Sigmoid colon (tissue), 4 donors: ENCODE measurements around a stretch of chr4.

GRCh38 chr4:107824188-107824377 lies 649 bp upstream of the SGMS2 start:
- PRO-cap = no peak
- RAMPAGE, long total RNA, 4 experiments = no peak in any of the 4 experiments

GRCh38 chr4:107862396-107863267 lies 37.9 kb downstream of the SGMS2 start:
- PRO-cap = no peak
- RAMPAGE, long total RNA, 4 experiments = no peak in any of the 4 experiments

DNA sequence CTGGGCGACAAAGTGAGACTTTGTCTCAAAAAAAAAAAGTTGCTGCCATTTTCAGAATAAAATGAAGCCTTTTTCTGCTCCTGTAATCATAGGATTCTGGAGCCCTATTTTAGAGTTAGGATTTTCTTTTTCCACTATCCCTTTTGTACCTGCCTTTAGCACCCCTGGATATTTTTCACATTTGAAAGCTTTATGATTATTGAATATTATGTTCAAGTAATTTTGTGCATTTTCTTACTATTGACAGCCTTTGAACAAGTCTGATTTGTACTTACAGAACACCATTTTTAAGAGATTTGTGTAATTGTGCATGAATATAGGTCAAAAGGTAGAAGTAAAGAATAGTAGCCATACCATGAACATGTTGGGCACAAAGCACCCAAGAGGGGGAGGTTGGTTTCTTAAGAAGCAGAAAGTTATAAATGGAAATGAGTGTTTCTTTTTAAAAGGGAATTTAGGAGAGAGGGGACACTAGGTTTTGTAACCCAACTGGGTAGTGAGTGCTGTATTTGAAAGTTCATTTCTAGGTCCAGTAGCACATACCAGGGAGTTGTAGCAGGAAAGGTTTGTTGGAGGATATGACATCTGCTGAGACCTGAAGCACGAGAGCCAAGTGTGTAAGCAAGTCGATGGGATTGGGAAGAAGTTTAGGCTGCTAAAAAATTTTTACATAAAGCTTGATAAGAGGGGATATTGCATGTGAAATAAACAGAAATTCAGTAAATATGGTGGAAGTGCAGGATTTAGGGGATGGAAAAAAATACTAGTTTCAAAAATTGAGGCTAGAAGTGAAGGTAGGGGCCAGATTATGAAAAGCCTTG lies 44.2 kb downstream of the SGMS2 start:
- PRO-cap = no peak
- RAMPAGE, long total RNA, 4 experiments = start-site peak on the plus strand in 1 of 4 experiments, centred at position 362 of the sequence, 5 reads per replicate

DNA sequence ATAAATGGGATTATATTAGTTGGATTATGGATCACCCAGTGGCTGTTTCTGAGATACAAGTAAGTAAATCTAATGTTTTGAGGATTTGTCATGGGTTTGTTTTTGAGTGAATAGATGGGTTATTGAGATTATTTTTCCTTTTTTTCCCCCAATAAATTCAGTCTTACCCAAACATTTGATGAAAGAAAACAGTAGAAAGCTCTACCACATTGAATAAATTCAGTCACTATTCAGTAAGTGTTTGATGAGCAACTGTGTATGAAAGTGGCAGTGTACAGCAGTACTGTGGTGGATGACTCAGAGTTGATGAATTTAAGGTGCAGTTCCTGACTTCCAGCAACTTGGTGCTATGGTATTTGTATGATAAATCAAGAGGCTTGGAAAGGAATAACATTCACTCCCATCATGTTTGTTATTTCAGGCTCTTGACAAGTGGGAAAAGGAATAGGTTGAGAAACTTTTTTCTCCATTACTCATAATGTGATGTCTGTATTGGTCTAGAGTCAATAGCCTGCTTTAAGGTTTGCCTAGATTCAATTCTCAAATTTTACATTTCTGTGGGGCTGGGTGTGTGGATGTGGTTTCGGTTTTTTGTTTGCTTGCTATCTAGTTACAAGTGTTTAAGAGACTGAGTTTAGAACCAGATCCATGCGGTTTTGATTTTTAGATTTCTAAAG lies 35.3 kb upstream of the CYP2U1 start:
- PRO-cap = no peak
- RAMPAGE, long total RNA, 4 experiments = no peak in any of the 4 experiments

- PRO-cap = no peak
- RAMPAGE, long total RNA, 4 experiments = no peak in any of the 4 experiments
Measured at GRCh38 chr4:108014282-108014634, 24.6 kb downstream of the HADH start.

- PRO-cap = no peak
- RAMPAGE, long total RNA, 4 experiments = no peak in any of the 4 experiments
Measured at GRCh38 chr4:108072021-108072886, 82.6 kb downstream of the HADH start.

DNA sequence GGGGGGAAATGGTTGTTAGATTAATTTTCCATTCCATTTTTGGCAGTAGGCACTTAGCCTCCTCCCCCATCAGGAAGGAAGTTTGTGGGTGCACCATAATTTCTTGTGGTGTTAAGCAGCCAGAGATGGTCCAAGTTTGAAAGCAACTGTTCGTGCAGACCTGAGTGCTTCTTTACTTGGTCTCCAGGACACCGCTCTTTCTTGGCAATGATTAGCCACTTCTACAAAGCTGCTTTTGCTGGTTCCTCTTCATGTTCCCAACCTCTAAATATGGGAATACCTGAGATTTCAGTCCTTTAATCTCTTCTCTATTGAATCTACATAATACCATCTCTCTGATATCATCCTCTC lies 92.6 kb upstream of the RPL34 start:
- PRO-cap = no peak
- RAMPAGE, long total RNA, 4 experiments = no peak in any of the 4 experiments

DNA sequence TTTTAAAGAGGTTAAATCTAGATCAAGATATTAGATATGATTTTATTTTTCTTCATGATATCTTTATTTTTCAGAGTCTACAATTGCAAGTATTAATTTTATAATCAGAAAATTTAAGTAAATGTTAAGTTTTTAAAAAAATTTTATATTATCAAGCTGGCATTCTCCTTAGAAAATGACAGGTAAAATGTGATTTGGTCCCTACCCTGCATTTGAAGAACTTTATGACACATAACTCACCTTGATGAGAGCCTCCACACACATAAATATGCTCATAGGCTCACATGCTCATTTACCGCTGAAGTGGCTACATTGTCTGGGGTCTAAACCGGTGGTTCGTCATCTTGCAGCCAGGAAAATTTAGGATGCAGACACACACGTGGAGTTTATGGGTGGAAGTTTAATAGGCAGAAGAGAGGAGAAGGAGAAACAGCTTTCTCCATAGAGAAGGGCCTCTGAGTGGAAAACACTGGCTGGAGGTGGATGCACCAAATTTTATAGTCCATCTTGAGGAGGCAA lies 61.5 kb downstream of the SEC24B start:
- PRO-cap = no peak
- RAMPAGE, long total RNA, 4 experiments = no peak in any of the 4 experiments

DNA sequence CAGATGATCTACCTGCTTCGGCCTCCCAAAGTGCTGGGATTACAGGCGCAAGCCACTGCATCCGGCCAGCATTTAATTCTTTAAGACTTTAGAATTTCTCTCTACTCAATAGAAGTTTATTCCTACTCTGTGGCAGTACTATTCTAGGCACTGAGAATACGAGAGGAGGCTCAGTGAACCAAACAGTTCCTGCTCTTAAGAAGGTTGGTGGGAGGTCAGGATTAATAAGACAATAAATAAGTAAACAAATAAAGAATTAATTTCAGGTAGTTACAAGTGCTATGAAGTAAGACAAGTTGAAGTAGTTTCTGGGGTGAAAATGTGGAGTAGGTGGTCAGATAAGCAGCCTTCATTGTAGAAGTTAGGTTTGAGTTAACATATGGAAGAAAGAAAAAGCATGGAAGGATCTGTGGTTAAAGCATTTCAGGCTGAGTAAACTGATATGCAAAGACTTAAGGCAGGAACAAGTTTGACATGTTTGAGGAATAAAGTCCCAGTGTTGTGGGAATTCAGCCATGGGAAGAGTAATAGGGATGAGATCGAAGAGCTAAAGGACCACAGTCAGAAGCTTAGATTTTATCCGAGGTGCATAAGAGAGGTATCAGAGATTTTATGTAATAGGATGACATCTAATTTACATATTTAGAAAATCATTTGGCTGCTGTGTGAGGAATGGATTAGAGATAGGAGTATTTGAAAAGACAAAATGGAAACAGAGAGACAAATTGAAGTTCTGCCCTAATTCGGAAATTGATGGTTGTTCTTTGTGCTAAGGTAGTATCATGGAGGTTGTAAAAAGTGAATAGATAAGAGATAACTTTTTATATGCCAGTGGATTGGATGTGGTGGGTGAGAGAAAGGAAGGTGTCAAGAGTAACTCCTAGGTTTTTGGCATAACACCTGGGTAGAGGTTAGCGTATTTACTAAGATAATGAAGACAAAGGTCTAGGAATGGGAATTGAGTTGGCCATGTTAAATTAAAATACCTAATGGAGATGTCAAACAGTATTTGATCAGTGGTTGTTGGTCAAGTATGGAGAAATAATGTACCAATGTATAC lies 58.0 kb upstream of the MCUB start:
- PRO-cap = no peak
- RAMPAGE, long total RNA, 4 experiments = start-site peak on the plus strand in 1 of 4 experiments, centred at position 386 of the sequence, 23 reads per replicate

GRCh38 chr4:109721880-109722705 lies 7.8 kb downstream of the PLA2G12A start:
- PRO-cap = no peak
- RAMPAGE, long total RNA, 4 experiments = no peak in any of the 4 experiments

DNA sequence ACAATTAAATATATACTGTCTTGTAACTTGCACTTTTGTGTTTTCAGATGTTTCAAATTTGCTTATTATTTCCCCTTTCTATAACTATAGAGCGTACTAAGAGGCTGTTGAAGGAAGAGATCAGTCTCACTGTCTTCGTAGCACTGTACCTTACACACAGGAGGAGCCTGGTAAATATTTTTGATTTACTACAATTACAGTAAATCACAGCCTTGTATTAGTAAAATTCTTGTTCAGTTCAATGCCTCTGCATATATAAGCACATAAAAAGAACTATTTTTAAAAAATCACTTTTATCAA lies 395 bp downstream of the CFI start:
- PRO-cap = no peak
- RAMPAGE, long total RNA, 4 experiments = no peak in any of the 4 experiments

DNA sequence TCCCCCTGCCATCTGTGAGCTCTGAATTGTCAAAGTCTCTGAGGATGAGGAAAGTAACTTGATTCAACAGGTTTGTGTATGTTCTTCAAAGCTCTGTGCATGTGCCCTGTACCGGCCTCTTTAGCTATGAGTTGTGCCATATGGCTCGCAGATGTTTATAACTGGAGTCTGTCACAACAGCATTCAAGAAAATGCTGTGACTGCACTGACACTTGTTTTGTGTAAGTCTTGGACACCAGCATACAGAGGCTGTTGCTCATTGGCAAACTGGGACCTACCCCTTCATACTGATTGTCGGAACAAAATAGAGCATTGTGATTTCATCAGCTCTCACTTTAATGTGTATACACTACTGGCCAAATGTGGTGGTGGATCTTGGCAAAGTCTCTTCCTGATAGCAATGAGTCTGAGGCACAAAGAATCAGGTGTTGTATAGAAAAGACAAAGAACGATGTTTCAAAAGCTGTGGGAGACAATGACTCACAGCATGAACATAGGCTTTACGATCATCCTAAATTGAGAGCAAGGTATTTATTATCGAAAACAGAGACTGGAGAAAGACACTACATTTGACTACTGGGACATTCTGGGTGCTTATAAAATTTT lies 134.0 kb downstream of the EGF start:
- PRO-cap = no peak
- RAMPAGE, long total RNA, 4 experiments = no peak in any of the 4 experiments

DNA sequence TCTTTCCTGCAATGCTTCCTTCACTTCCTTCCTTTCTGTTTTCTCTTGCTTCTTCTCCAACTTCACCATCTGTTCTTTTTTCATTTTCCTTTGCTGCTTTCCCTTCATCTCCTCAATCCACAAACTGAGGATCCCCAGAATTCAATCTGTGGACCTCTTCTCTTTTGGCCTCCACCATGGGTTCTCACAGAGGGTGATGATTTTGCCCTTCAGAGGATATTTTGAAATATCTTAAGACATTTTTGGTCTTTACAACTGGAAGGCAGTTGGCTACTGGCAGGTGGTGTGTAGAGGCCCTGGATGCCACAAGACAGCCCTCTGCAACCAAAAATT lies 81.6 kb downstream of the ELOVL6 start:
- PRO-cap = no peak
- RAMPAGE, long total RNA, 4 experiments = no peak in any of the 4 experiments

- PRO-cap = no peak
- RAMPAGE, long total RNA, 4 experiments = no peak in any of the 4 experiments
Measured at GRCh38 chr4:110479879-110480541, 4.1 kb downstream of the ENPEP start.

GRCh38 chr4:110533761-110534565 lies 58.0 kb downstream of the ENPEP start:
- PRO-cap = no peak
- RAMPAGE, long total RNA, 4 experiments = no peak in any of the 4 experiments

- PRO-cap = no peak
- RAMPAGE, long total RNA, 4 experiments = no peak in any of the 4 experiments
Measured at GRCh38 chr4:110619177-110620120, 3.4 kb downstream of the PITX2 start.

DNA sequence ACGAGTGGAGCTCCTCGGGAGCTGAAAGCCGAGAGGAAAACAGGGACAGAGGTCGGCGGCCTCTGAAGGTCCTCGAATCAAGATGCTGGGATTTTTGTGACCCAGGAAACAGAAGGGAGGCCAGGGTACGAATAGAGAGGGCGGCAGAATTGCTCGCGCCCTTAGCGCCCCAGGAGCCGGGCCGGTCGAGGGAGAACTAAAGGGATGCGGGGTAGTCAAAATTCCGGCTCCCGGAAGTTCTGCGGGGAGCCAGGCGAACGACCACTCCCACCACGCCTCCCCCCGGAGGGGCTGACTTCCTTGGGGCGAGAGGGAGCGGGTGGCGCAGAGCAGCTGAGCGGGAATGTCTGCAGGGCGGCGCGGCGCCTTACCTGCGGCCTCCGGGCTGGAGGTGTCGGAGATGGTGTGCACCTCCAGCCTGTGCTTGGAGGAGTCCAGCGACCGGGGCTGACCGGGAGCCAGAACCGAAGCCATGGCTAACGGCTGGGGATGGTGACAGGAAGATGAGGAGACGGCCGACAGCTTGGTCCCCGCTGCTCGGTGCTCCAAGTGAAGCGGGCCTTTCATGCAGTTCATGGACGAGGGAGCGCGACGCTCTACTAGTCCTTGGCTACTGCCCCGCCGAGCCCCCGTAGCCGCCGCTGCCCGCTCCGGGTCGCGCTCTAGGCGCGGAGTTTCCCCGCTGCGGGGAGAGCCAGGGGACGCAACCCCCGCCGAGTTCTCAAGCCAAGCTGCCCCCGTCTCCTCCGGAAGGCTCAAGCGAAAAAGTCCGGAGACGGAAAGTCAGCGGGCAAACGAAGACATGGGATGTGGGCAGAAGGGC lies 781 bp downstream of the PITX2 start:
- PRO-cap = no peak
- RAMPAGE, long total RNA, 4 experiments = no peak in any of the 4 experiments

DNA sequence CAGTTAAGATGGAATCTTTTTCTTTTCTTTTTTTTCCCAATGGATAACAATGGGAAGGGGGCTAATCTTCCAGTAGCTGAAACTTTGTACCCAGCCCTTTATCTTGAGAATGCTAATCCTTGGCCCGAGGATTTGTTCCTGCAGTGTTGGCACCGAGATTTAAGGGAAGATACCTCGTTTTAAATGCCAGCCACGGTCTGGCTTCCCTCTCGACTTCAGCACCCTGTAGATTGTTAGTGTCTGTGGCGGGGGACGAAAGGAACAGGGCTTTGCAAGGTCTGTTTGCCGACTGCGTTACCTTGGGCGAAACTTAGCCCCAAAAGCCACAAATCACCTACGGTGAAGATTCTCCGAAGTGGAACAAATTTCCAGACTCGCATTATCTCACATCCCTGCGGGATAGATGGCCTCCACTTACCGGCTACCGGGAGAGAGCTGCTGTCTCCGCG lies 13.5 kb upstream of the PITX2 start:
- PRO-cap = no peak
- RAMPAGE, long total RNA, 4 experiments = no peak in any of the 4 experiments

DNA sequence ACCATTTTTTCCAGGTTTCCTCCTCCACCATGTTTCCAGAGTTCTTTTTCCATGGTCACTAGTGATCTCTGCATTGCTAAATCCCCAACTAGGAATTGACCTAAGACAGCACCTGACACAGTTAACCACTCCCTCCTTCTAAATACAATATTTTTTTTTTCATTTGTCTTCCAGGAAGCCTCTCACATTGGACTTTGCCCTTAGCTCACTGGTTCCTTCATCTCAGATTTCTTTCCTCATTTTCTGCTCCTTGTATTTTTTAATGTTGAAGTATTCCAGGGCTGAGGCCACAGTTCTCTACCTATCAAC lies 187.3 kb upstream of the FAM241A start:
- PRO-cap = no peak
- RAMPAGE, long total RNA, 4 experiments = no peak in any of the 4 experiments

- PRO-cap = no peak
- RAMPAGE, long total RNA, 4 experiments = no peak in any of the 4 experiments
Measured at GRCh38 chr4:112126973-112127634, 18.1 kb upstream of the FAM241A start.